ENCODE measurements around a stretch of chr9.

- PRO-cap: no peak
Observed at GRCh38 chr9:110441272-110441789, 103.7 kb upstream of the TXNDC8 start.

GRCh38 chr9:110750054-110750811, 81.6 kb downstream of the MUSK start:
- PRO-cap: no peak

- PRO-cap: no peak
Observed at GRCh38 chr9:110828158-110828865, 159.7 kb downstream of the MUSK start.

GRCh38 chr9:111037166-111037701, 1.0 kb downstream of the LPAR1 start:
- PRO-cap: no peak

GRCh38 chr9:111287855-111288130, 42.2 kb downstream of the OR2K2 start:
- PRO-cap: no peak

- PRO-cap: no peak
Observed at GRCh38 chr9:111361993-111362590, 32.1 kb upstream of the OR2K2 start.

DNA sequence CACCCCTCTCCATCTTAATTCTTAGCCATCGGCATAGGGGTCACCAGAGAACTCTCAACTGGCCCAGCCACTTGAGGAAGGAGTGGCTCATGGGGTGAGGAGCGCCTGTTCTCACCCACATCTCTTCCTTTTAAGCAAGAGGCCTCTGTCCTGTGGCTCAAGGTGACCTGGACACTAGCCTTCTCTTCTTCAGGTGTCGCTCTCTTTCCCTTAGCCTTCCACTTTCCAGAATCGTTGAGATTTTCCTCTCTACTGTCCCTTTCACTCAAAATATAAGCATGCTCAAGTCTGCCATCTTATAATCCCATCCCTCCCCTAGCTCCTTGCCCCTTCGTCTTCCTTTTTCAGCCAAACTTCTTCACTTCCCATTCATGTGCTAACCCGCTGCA, 13.2 kb downstream of the PTGR1 start:
- PRO-cap: no peak

GRCh38 chr9:111630335-111630744, 794 bp upstream of the DNAJC25 start:
- PRO-cap: no peak

DNA sequence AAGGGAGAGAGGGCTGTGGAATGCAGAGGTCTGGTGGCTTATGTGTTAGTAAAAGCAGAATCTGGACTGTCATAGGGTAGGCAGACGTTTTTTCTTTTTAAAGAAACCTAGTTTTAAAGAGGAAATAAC, 1.2 kb downstream of the GNG10 start:
- PRO-cap: no peak

- PRO-cap: no peak
Observed at GRCh38 chr9:111662900-111663753, 1.7 kb downstream of the GNG10 start.

- PRO-cap: no peak
Observed at GRCh38 chr9:111760119-111760416, 34.7 kb downstream of the SHOC1 start.

DNA sequence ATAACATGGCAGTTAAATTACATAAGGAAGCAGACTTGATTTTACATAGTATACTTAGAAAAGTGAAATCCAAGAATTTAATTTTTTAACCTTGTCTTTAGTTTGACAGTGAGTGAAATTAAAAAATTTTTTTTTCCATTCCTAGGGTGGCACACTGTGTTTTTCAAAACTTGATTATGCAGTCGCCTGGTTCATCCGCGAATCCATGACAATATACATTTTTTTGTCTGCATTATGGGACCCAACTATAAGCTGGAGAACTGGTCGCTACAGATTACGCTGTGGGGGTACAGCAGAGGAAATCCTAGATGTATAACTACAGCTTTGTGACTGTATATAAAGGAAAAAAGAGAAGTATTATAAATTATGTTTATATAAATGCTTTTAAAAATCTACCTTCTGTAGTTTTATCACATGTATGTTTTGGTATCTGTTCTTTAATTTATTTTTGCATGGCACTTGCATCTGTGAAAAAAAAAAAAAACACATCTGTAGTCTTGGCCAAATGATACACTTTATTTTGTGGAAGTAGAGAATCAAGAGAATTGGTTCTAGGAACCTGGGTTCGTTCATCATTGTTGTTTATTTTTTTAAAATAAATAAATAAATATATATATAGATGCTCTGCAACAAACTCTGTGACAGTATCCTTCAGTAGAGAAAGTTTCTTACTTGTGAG, 36.2 kb downstream of the UGCG start:
- PRO-cap: no peak

GRCh38 chr9:111937139-111937747, 40.6 kb downstream of the UGCG start:
- PRO-cap: no peak

- PRO-cap: no peak
Observed at GRCh38 chr9:111945281-111945654, 48.7 kb downstream of the UGCG start.

DNA sequence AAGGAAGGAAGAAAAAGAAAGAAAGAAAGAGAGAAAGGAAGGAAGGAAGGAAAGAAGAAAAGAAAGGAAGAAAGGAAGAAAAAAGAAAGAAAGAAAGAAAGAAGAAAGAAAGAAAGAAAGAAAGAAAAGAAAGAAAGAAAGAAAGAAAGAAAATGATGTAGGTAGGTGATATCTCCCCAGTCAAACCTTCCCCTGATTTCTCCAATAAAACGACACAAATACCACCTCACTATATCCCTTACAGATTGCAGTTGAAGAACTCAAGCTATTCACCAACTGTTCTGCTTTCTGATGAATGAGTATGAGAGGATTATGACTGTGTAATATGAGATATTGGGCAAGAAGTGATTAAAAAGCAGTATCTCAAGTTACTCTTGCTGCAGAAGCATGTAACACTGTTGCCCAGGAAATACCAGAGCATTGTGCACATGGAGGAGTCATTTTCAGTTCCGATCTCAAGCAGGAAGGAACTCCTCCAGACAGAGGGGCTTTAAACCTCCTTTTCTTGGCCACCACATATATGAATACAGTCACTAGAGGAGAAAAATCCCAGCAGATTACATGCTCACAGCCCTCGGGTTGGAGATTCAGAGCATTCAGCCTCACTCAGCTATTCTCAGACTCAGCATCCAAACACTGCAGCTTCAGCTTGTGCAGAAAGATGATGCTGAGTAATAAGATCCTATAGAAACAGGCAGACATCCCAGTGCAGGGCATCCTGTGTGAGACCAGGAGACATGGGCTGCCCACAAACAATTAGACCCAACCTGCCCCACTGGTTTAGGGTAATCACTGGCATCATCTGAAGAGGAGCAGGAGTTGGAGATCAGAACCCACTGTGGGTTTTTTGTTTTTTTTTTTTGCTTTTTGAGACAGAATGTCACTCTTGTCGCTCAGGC, 61.5 kb downstream of the UGCG start:
- PRO-cap: no peak

GRCh38 chr9:111959377-111960268, 63.0 kb downstream of the UGCG start:
- PRO-cap: no peak

DNA sequence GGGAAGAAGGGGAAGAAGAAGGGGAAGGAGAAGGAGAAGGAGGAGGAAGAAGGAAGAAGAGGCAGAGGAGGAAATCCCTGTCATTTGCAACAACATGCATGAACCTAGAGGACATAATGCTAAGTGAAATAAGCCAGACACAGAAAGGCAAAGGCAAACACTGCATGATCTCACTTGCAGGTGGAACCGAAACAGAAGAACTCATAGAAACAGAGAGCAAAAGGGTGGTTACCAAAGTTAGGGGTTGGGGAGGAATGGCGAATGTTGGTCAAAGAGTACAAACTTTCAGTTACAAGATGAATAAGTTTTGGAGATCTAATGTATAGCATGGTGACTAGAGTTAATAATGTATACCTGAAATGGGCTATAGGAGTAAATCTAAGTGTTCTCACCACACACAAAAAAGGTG, 135.5 kb downstream of the UGCG start:
- PRO-cap: no peak

- PRO-cap: no peak
Observed at GRCh38 chr9:112036986-112038134, 137.7 kb downstream of the SUSD1 start.

DNA sequence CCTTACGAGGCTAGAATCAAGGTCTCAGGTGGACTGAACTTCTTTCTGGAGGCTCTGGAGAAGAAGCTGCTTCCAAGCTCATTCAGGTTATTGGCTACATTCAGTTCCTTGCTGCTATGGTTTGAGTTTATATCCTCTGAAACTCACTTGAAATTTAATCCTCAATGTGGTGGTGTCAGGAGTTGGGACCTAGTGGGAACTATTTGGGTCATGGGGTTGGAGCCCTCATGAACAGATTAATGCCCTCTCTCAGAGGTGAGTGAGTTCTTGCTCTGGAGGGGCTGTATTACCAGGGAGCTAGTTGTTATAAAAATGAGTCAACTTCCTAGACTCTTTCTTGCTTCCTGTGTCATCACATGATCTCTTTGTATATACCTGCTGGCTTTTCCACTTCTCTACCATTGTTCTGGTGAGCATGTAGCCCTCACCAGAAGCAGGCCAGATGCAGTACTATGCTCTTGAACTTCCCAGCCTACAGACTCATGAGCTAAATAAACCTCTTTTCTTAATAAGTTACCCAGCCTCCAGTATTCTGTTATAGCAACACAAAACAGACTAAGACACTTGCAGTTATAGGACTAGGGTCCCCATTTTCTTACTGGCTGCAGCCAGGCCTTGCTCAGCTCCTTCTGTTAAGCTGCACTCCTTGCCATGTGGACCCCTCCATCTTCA, 127.6 kb downstream of the SUSD1 start:
- PRO-cap: no peak

DNA sequence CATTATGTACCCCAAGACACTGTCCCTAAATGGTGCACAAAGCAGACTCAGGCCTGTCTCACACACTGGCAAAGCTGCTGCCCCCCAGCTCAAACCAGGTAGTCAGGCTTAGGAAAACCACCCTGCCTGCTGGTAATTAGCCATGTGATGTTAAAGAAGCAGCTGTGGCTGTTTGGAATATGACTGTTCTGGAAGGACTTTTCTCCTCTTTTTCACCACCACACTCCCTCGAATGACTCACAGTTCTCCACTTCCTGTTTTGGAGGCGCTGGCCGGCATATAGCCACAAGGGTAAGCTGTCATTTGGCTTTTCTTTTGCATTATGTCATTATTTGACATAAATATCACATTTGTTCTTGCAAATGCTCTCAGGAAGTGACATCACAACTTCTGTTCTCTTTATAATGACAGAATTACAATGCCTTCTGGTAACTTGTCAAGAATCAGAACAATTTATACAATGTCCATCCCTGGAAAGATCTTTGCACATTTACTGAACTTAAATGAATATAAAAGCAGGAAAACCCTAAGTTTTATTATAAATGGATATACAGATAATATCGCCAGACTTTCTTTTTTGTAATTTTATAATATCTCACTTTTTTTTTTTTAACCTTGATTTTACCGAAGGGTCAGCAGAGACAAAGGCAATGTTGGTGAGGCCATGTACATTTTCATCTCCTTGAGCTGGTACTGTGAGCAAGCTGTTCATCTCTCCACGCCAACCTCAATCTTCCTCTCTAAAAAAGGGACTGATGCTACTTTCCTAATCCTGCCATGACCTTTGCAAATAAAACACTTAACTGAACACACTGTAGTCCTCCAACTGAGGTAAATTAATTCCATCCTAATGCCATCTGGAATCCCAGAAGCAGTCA, 113.6 kb downstream of the SUSD1 start:
- PRO-cap: no peak